GM12878 (cell line): ENCODE measurements around the genes PGLYRP2, OR10H3 and KLF2.

DNA sequence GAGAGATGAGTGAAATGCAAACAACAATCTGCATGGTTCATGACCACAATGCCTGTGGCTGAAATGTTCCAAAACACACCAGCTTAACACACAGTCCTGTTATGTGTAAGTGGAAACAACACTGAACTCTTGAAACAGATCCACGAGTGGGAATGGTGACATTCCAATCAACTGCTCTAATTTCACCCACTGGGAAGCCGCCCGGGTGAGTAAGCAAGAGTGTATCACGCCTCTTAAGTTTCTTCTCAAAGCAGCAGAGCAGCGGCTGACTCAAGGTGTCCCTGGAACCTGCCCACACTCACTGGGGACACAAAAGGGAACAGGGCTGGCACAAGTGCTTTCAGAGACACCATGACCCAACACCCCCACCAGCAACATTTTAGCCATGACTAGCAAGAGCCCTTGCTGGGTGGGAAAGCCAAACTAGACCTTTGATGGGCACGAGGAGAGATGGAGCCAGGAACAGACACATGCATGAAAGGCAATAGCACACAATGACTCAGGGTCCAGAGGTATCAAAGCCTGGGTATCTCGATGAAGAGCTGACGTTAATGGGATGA lies 48.7 kb downstream of the BRD4 start:
- RAMPAGE, long total RNA, result no peak
- RRBS, 2 experiments, result no CpG with 5 or more reads among the region's 8 CpGs
CAGE:
- cytosol, long polyA minus RNA, result no peak
- cytosol, long polyA plus RNA, result no peak
- long polyA plus RNA, result no peak
- nucleolus, long total RNA, result no peak
- nucleus, long polyA plus RNA, result no peak
- nucleus, long total RNA, result no peak

GRCh38 chr19:15364991-15365874 lies 14.4 kb downstream of the AKAP8 start:
- RAMPAGE, long total RNA, result no peak
- RRBS, 2 experiments, result no CpG with 5 or more reads among the region's 16 CpGs
CAGE:
- cytosol, long polyA minus RNA, result no peak
- cytosol, long polyA plus RNA, result no peak
- long polyA plus RNA, result no peak
- nucleolus, long total RNA, result no peak
- nucleus, long polyA plus RNA, result no peak
- nucleus, long total RNA, result no peak

- RAMPAGE, long total RNA, result no peak
- RRBS, 2 experiments, result 99 to 100% methylated on average over 4 to 5 of the region's 41 CpGs
CAGE:
- cytosol, long polyA minus RNA, result no peak
- cytosol, long polyA plus RNA, result no peak
- long polyA plus RNA, result no peak
- nucleolus, long total RNA, result no peak
- nucleus, long polyA plus RNA, result no peak
- nucleus, long total RNA, result no peak
Observed at GRCh38 chr19:15368514-15369387, 10.8 kb downstream of the AKAP8 start.

- RAMPAGE, long total RNA, result no peak
- RRBS, 2 experiments, result 94 to 100% methylated on average over 3 to 8 of the region's 52 CpGs
CAGE:
- cytosol, long polyA minus RNA, result no peak
- cytosol, long polyA plus RNA, result no peak
- long polyA plus RNA, result no peak
- nucleolus, long total RNA, result no peak
- nucleus, long polyA plus RNA, result no peak
- nucleus, long total RNA, result no peak
Observed at GRCh38 chr19:15372685-15373626, 6.6 kb downstream of the AKAP8 start.

DNA sequence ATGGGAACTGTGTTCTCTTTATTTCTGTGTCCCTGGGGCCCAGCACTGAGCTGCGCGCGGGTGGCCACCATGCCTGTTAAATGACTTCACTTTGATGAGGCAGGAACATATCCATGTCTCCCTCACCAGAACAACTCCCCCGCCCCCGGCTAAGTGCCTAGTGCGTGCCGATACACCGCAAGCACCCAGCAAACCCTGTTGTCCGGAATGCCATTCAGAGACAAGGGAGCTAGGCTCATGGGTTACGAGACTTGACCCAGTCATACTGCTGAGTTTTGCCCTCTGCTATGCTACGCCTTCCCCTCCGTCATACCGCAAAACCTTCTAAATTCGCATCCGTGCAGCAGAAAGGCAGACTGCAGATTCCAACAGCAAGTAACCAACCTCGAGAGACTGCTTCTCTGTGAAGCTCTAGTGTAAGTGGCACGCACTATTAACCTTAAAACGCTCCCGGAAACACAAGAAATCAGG lies 1.6 kb downstream of the AKAP8 start:
- RAMPAGE, long total RNA, result no peak
- RRBS, 2 experiments, result 5 to 19% methylated on average over 5 of the region's 19 CpGs
CAGE:
- cytosol, long polyA minus RNA, result no peak
- cytosol, long polyA plus RNA, result no peak
- long polyA plus RNA, result no peak
- nucleolus, long total RNA, result no peak
- nucleus, long polyA plus RNA, result no peak
- nucleus, long total RNA, result no peak

GRCh38 chr19:15479298-15480070 lies at the start of gene PGLYRP2:
PGLYRP2 (minus strand) TSS chr19:15479501.
- RAMPAGE, long total RNA, result no peak
- RRBS, 2 experiments, result no CpG with 5 or more reads among the region's 16 CpGs
CAGE:
- cytosol, long polyA minus RNA, result no peak
- cytosol, long polyA plus RNA, result no peak
- long polyA plus RNA, result no peak
- nucleolus, long total RNA, result no peak
- nucleus, long polyA plus RNA, result no peak
- nucleus, long total RNA, result no peak

GRCh38 chr19:15646509-15647513 lies 6.1 kb downstream of the CYP4F3 start:
- RAMPAGE, long total RNA, result start-site peak on the plus strand at chr19:15646808-15646853, 54 and 41 reads in 2 replicates
- RRBS, 2 experiments, result no CpG with 5 or more reads among the region's 8 CpGs
CAGE:
- cytosol, long polyA minus RNA, result no peak
- cytosol, long polyA plus RNA, result no peak
- long polyA plus RNA, result no peak
- nucleolus, long total RNA, result start-site peak on the plus strand at chr19:15646843-15646850, 22 reads
- nucleus, long polyA plus RNA, result no peak
- nucleus, long total RNA, result no peak

GRCh38 chr19:15737650-15738099 lies at the start of gene OR10H3:
OR10H3 (plus strand) TSS chr19:15737985.
- RAMPAGE, long total RNA, result no peak
- RRBS, 2 experiments, result no CpG with 5 or more reads among the region's 4 CpGs
CAGE:
- cytosol, long polyA minus RNA, result no peak
- cytosol, long polyA plus RNA, result no peak
- long polyA plus RNA, result no peak
- nucleolus, long total RNA, result no peak
- nucleus, long polyA plus RNA, result no peak
- nucleus, long total RNA, result no peak

DNA sequence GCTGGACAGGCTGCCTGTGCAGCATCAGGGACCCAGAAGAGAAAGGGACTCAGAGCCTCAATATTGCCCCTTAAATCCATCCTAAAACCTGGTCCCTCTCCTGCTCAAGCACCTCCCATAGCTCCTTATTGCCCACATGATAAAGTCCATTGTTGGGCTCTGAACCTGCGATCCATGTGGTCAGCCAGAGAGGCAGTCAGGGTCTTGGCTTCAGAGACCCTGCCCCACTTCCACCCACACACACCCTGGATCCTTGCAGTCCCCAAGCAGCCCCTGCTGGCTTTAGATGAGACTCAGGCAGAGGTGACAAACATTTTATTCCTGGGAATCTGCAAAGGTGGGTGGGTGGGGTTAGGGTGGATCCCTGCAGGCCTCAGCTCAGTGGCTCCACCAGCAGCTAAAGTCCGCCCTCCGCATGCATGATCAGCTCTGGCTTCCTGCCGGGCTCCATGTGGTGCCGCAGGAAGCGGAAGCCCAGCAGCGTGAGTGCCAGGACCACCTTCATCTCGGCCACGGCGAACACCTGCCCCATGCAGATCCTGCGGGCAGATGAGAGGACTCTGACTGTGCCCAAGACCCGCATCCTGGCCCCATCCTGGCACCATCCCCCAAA lies 26.5 kb downstream of the CYP4F2 start:
- RAMPAGE, long total RNA, result no peak
- RRBS, 2 experiments, result no CpG with 5 or more reads among the region's 12 CpGs
CAGE:
- cytosol, long polyA minus RNA, result no peak
- cytosol, long polyA plus RNA, result no peak
- long polyA plus RNA, result no peak
- nucleolus, long total RNA, result no peak
- nucleus, long polyA plus RNA, result no peak
- nucleus, long total RNA, result no peak

DNA sequence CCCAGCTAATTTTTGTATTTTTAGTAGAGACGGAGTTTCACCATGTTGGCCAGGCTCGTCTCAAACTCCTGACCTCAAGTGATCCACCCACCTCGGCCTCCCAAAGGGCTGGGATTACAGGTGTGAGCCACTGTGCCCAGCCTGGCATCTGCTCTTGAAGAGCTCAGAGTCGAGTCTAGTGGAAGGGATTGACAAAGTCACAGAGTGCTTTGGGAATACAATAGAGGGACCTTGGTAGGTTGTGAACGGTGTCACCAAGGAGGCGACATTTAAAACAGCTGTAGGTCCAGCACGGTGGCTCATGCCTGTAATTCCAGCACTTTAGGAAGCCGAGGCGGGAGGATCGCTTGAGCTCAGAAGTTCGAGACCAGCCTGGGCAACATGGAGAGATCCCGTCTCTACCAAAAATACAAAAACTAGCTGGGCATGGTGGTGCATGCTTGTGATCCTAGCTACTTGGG lies 14.9 kb downstream of the TPM4 start:
- RAMPAGE, long total RNA, result no peak
- RRBS, 2 experiments, result no CpG with 5 or more reads among the region's 12 CpGs
CAGE:
- cytosol, long polyA minus RNA, result no peak
- cytosol, long polyA plus RNA, result no peak
- long polyA plus RNA, result no peak
- nucleolus, long total RNA, result no peak
- nucleus, long polyA plus RNA, result no peak
- nucleus, long total RNA, result no peak

- RAMPAGE, long total RNA, result no peak
- RRBS, 2 experiments, result no CpG with 5 or more reads among the region's 14 CpGs
CAGE:
- cytosol, long polyA minus RNA, result no peak
- cytosol, long polyA plus RNA, result no peak
- long polyA plus RNA, result no peak
- nucleolus, long total RNA, result no peak
- nucleus, long polyA plus RNA, result no peak
- nucleus, long total RNA, result no peak
Observed at GRCh38 chr19:16126205-16126769, 14.6 kb downstream of the RAB8A start.

- RAMPAGE, long total RNA, result no peak
- RRBS, 2 experiments, result 95 to 96% methylated on average over 7 of the region's 36 CpGs
CAGE:
- cytosol, long polyA minus RNA, result no peak
- cytosol, long polyA plus RNA, result no peak
- long polyA plus RNA, result no peak
- nucleolus, long total RNA, result no peak
- nucleus, long polyA plus RNA, result no peak
- nucleus, long total RNA, result no peak
Observed at GRCh38 chr19:16132374-16133323, 10.8 kb upstream of the HSH2D start.

- RAMPAGE, long total RNA, result no peak
- RRBS, 2 experiments, result no CpG with 5 or more reads among the region's 13 CpGs
CAGE:
- cytosol, long polyA minus RNA, result no peak
- cytosol, long polyA plus RNA, result start-site peak on the plus strand at chr19:16133417-16133432, 4,895 and 7,588 reads in 2 replicates
- long polyA plus RNA, result start-site peak on the plus strand at chr19:16133418-16133430, 2,881 and 4,664 reads in 2 replicates; start-site peak on the minus strand at chr19:16133449-16133633, 17 and 16 reads in 2 replicates
- nucleolus, long total RNA, result start-site peak on the plus strand at chr19:16133418-16133427, 166 reads
- nucleus, long polyA plus RNA, result start-site peak on the plus strand at chr19:16133420-16133432, 1,901 and 2,259 reads in 2 replicates
- nucleus, long total RNA, result no peak
Observed at GRCh38 chr19:16133324-16134138, 10.0 kb upstream of the HSH2D start.

DNA sequence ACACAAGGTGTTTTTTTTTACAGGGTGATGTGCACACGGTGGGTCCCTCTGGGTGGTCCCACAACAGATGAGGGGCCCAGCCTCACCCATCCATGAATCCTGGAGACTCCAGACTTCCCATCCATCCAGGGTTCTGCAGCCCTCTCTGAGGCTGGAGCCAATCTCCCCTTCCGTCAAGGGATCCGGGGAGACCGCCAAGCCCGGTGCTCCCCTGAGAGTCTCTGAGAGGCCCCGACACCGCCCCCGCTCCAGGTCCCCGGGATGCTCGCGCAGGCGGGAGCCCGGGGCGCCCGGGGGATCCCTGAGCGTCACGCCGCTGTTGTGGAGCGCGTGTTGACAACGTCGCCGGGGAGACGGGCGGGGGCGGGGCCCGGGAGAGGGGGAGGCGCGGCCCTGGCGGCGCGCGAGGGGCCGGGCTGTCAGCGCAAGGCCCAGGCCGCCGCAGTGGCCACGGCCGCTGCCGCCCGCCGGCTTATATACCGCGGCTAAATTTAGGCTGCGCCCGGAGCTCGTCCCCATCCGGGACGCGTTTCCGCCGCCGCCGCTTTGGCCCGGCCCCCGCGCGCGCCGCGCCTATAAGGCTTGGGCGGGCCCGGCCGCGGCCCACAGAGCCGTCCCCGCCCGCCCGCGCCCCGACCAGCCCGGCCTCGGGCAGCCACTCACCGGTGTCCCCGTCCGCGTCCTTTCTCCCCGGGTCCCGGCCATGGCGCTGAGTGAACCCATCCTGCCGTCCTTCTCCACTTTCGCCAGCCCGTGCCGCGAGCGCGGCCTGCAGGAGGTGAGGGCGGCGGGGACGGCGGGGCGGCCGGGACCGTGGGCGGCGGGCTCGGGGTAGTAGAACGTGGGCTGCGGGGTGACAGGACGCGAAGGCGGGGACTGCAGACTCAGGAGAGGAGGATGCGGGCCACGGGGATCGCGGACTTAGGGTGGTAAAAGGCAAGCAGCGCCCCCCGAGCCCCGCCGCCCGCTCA lies at the start of gene KLF2:
Gene KLF2, plus strand, starts transcription at position 606 of the 971 bp plus-strand sequence.
- RAMPAGE, long total RNA, result no peak
- RRBS, 2 experiments, result 2 to 3% methylated on average over 48 to 57 of the region's 111 CpGs
CAGE:
- cytosol, long polyA minus RNA, result start-site peak on the plus strand centred at position 608 of the sequence, 12 bp wide, 24 reads
- cytosol, long polyA plus RNA, result no peak
- long polyA plus RNA, result no peak
- nucleolus, long total RNA, result no peak
- nucleus, long polyA plus RNA, result no peak
- nucleus, long total RNA, result no peak

- RAMPAGE, long total RNA, result no peak
- RRBS, 2 experiments, result no CpG with 5 or more reads among the region's 4 CpGs
CAGE:
- cytosol, long polyA minus RNA, result no peak
- cytosol, long polyA plus RNA, result no peak
- long polyA plus RNA, result no peak
- nucleolus, long total RNA, result no peak
- nucleus, long polyA plus RNA, result no peak
- nucleus, long total RNA, result no peak
Observed at GRCh38 chr19:16345364-16345836, 20.8 kb downstream of the KLF2 start.

DNA sequence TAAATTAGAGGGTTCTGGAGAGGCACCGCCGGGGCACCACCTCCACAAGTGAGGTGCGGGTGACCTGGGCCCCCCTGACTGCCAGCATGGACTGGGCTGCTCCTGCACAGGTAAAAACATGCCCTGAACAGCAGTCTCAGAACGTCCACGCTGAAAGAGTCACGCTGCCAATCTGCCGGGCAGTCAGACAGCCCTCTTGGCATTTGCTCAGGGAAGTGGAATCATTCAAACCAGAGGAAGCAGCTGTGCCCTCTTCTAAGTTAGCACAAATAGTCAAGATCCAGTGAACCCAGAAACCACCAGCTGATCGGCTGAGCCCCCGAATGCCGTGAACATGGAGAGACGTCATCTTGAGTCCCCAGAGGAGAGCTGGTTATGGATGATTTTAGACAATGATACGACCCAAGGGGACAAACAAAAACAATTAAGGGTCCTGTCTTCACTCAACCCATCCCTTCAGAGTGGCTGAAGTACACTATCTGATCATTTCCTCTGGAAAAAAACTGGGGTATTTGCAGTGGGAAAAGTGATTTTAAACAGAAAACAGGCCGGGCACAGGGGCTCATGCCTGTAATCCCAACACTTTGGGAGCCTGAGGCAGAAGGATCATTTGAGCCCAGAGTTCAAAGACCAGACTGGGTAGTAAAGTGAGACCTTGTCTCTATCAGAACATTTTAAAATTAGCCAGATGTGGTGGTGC lies 34.6 kb downstream of the KLF2 start:
- RAMPAGE, long total RNA, result no peak
- RRBS, 2 experiments, result 98% methylated on average over 2 of the region's 13 CpGs; no CpG with 5 or more reads in 1 of the 2 experiments
CAGE:
- cytosol, long polyA minus RNA, result no peak
- cytosol, long polyA plus RNA, result no peak
- long polyA plus RNA, result no peak
- nucleolus, long total RNA, result no peak
- nucleus, long polyA plus RNA, result no peak
- nucleus, long total RNA, result no peak

- RAMPAGE, long total RNA, result no peak
- RRBS, 2 experiments, result no CpG with 5 or more reads among the region's 10 CpGs
CAGE:
- cytosol, long polyA minus RNA, result no peak
- cytosol, long polyA plus RNA, result no peak
- long polyA plus RNA, result no peak
- nucleolus, long total RNA, result no peak
- nucleus, long polyA plus RNA, result no peak
- nucleus, long total RNA, result no peak
Observed at GRCh38 chr19:16569211-16569579, 3.0 kb downstream of the SLC35E1 start.

GRCh38 chr19:16575509-16576013 lies 3.3 kb upstream of the SLC35E1 start:
- RAMPAGE, long total RNA, result no peak
- RRBS, 2 experiments, result 83 to 90% methylated on average over 4 of the region's 18 CpGs
CAGE:
- cytosol, long polyA minus RNA, result no peak
- cytosol, long polyA plus RNA, result no peak
- long polyA plus RNA, result no peak
- nucleolus, long total RNA, result no peak
- nucleus, long polyA plus RNA, result no peak
- nucleus, long total RNA, result no peak

DNA sequence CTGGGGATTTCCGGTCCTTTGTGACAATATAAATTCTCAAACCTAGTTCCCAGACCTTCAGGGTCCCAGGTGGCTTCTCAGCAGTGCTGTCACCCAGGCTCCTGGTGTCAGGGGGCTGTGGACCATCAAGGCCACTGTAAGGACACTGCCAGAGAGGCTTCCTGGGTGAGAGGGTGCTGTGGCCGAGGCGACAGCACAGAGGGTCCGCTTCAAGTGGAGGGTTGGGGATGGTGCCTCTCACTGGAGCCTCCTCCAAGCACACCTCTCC lies 5.5 kb upstream of the SLC35E1 start:
- RAMPAGE, long total RNA, result no peak
- RRBS, 2 experiments, result no CpG with 5 or more reads among the region's 4 CpGs
CAGE:
- cytosol, long polyA minus RNA, result no peak
- cytosol, long polyA plus RNA, result no peak
- long polyA plus RNA, result no peak
- nucleolus, long total RNA, result no peak
- nucleus, long polyA plus RNA, result no peak
- nucleus, long total RNA, result no peak

DNA sequence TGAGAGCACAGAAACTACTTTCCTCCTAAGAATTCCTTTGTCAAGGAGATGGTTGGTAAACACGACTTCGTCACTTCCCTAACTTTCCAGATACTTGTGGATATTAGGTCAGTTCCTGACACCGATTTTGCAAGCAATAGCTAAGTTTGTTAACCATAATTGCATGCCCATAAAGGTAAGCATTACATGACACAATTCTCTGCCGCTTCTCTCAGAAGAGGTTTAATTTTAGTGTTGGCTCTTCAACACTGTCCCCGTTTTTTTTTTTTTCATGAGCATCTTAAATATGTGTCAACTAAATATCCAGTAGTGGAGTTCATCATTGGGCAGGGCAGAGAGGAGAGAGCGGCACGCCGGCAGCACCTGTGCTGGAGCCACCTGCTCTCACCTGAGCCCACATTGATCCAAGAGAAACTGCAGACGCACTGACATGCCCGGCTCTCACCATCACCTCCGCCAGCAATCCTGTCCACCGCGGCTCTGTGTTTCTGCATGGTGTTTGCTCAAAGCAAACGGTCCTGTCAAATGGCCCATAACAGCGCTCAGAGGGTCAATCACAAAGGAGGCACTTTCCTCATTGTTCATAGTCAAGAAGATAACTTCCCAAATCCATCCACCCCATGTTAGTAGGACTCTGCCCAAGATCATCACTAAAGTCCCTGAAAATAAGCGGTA lies 2.6 kb downstream of the MED26 start:
- RAMPAGE, long total RNA, result no peak
- RRBS, 2 experiments, result 85 to 94% methylated on average over 3 of the region's 16 CpGs
CAGE:
- cytosol, long polyA minus RNA, result no peak
- cytosol, long polyA plus RNA, result no peak
- long polyA plus RNA, result no peak
- nucleolus, long total RNA, result no peak
- nucleus, long polyA plus RNA, result no peak
- nucleus, long total RNA, result no peak